Neutrophil (primary cell): ENCODE results near the genes TMEM210, SSNA1, STPG3 and TOR4A.

GRCh38 chr9:137167907-137168879 lies 1.7 kb downstream of the LRRC26 start:
- PRO-cap = no peak

- PRO-cap = no peak
These were observed at the start of gene TMEM210 for GRCh38 chr9:137171917-137172285. TSS of gene TMEM210 (minus strand) at chr9:137172056.

- PRO-cap = bidirectional peak, plus-strand start at chr9:137188788, minus-strand start at chr9:137188558; unidirectional peak, plus-strand start at chr9:137189108
These were observed at the start of gene SSNA1 for GRCh38 chr9:137188384-137189450. TSS of gene SSNA1 (plus strand) at chr9:137188676.

GRCh38 chr9:137190138-137190511 lies 1.6 kb downstream of the SSNA1 start:
- PRO-cap = no peak

DNA sequence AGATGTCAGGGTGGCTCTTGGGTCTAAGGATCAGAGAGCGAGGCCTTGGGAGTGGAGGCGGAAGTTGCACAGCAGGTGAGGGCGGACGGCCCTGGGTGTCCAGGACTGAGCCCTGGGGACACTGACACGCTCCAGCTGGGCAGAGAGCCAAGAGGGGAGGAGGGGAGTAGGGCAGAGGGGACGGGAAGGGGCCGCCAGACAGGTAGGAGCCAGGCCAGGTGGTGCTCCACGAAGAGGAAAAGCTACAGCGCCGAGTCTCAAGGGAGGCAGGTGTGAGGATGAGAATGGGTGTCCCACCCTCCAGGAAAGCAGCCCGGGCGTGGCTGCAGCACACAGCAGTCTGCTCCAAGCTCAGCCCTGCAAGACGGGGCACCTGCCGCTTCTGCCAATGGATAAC lies 5.0 kb downstream of the TPRN start:
- PRO-cap = no peak

DNA sequence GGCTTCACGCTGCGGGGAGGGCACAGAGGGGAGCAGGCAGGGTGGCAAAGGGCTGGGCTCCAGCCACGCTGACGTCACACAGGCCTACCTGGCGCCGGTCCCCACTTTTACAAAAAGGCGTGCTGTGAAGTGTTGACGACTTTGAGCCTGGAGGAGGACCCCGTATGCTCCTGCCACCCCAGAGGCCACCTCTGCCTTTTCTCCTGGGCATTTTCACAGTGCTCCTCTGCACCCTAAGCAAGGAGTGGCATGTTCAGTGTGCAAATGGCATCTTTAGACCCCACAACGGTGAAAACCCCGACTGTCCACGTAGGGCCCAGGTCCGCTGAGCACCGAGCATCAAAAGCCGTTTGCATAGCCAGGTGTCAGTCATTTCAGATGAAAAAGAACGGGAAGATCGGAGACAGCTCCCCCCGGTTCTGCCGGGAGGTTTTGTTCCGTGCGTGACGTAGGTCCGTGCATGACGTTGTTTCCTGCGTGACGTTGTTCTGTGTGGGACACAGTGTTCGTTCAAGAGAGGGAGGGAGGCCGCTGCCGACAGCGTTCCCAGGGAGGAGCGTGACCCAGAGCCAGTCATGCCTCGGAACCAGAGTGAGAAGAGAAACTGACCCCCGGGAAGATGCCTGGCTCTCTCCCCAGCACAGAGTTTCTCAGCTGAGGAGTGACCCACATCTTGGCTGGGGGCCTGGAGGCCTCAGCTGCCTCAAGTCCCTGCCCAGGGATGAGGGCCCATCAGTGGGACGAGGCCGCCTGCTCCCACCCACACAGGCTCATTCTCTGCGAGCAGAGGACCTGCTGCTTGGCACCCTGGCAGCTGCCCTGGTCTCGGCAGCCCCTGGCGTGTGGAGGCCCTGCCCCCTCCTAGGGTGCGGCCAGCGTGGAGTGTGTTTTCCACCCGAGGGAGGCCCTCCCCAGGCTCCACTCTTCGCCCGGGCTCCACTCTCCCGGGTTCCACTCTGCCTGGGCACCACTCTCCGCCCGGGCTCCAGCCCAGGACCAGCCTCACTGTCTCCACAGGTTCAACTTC lies 4.2 kb upstream of the ENSG00000284976 start:
- PRO-cap = no peak

DNA sequence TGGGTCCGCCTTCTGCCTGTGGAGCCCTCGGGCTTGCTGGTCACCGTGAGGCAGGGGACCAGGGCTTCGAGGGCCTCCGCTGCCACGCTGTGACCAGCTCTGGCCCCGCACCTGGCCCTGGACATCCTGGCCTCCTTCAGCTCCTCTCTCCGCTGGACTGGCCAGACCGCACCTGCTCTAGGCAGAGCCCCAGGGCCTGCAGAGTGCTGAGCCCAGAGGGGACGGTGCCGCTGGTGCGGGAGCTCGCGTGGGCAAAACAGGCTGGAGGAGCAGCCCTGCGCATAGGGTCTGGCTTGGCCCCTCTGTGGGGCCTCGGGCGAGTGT lies 828 bp upstream of the RNF208 start:
- PRO-cap = no peak

DNA sequence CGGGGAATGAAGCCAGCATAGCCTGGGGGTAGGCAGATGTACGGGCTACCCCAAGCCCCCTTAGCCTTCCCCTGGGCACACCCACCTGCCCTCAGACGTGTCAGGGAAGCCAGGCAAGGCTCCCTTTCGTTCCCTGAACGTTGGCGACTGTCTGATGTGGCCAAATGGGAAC lies 3.0 kb downstream of the FAM166A start:
- PRO-cap = no peak

GRCh38 chr9:137250931-137251583 lies at the start of gene STPG3:
TSS of gene STPG3 (plus strand) at chr9:137251286.
- PRO-cap = no peak

DNA sequence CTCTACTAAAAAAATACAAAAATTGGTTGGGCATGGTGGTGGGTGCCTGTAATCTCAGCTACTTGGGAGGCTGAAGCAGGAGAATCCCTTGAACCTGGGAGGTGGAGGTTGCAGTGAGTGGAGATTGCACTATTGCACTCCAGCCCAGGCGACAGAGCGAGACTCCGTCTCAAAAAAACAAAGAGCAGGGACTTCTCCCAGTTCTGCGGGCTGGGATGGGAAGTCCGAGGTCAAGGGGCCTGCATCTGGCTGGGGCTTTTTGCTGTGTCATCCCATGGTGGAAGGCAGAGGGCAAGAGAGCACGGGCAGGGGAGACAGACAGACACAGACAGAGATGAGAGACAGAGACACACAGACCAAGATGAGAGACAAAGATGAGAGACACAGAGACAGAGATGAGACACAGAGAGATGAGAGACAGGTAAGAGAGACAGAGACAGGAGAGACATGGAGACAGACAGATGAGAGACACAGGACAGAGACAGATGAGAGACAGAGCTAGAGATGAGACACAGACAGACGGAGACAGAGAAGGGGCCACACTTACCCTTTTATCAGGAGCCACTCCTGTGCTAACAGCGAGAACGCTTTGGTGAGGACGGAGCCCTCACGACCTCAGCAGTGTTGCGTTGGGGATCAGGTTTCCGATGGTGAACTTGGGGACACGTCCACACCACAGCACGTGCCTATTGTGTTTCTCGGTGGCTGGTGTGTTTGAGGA lies 9.0 kb upstream of the TOR4A start:
- PRO-cap = no peak

- PRO-cap = unidirectional peak, plus-strand start at chr9:137277726; unidirectional peak, plus-strand start at chr9:137277864
These were observed at the start of gene TOR4A for GRCh38 chr9:137276848-137277992. TSS of gene TOR4A (plus strand) at chr9:137277726.

- PRO-cap = no peak
These were observed 7.4 kb downstream of the NRARP start for GRCh38 chr9:137294685-137295068.

GRCh38 chr9:137299557-137300472 lies 2.3 kb downstream of the NRARP start:
- PRO-cap = no peak

- PRO-cap = no peak
These were observed 1.2 kb downstream of the NRARP start for GRCh38 chr9:137300473-137301658.

DNA sequence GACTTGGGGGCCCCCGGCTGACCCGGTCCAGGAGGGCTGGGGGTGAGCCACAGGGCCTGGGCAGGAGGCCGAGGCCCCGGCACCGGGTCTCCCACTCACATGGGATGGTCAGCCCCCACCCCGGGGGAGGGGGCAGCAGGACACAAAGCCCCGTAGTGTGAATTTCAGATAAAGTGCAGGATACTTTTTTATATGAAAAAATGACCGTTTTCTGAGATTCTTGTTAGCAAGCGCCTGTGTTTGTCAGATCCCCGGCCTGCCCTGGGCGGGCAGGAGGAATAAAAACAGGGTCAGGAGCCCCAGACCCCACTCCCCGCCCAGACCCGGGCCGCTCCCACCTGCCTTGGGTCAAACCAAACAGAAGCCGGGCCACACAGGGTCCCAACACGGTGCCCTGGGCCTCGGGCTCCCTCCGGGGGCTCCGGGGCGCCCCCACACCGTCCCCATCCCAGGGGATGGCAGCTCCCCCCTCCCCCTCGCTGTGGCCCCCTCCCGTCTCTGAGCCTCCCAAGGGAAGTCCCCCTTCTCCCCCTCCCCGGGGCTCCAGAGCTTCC lies 13.5 kb upstream of the NRARP start:
- PRO-cap = no peak

DNA sequence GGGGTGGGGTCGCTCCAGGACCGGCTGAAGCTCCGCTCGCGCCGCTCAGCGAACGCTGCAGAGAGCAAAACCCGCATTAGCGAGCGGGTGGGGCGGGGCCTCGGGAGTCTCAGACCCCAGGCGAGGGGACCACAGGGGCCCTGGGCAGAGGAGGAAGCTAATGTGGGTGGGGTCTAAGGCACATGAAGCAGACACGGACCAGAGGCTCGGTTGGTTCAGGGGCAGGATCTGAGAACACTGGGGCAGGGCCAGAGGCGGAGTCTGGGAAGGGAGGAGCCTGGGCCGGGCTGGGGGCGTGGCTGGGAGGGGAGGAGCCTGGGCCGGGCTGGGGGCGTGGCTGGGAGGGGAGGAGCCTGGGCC lies 5.4 kb downstream of the NSMF start:
- PRO-cap = no peak

- PRO-cap = no peak
These were observed 2.8 kb upstream of the NSMF start for GRCh38 chr9:137461587-137462604.

DNA sequence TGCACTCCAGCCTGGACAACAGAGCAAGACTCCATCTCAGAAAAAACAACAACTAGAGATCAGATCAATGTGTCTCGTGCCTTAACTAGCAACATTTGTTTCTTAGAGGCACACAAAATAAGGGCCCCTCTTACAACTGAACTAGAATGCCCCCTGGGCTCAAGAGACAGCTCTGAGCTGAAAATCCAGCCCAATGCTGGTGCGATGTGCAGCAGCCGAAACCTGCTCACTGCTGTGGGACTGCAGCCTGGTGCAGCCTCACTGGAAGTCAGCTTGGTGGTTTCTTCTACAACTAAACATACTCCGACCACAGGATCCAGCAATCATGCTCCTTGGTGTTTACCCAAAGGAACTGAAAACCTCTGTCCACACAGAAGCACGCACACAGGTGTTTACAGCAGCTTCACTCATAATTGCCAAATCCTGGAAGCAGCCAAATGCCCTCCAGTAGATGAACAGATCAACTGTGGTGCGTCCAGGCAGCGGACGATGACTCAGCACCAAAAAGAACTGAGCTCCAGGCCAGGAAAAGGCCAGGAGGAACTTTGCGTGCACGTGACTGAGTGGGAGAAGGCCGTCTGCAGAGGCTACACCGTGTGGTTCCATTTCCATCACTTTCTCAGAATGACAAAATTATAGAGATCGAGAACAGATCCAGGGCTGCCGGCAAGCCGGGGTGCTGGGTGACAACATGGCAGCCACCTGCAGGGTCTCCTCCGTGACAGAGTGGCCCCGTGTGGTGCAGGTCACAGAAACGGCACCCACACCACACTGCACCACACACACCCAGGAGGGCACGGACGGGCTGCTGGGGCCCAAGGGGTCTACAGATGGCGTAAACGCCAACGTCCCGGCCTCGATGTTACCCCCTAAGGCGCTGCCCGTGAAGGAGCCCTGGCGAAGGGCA lies 23.0 kb upstream of the NSMF start:
- PRO-cap = no peak

DNA sequence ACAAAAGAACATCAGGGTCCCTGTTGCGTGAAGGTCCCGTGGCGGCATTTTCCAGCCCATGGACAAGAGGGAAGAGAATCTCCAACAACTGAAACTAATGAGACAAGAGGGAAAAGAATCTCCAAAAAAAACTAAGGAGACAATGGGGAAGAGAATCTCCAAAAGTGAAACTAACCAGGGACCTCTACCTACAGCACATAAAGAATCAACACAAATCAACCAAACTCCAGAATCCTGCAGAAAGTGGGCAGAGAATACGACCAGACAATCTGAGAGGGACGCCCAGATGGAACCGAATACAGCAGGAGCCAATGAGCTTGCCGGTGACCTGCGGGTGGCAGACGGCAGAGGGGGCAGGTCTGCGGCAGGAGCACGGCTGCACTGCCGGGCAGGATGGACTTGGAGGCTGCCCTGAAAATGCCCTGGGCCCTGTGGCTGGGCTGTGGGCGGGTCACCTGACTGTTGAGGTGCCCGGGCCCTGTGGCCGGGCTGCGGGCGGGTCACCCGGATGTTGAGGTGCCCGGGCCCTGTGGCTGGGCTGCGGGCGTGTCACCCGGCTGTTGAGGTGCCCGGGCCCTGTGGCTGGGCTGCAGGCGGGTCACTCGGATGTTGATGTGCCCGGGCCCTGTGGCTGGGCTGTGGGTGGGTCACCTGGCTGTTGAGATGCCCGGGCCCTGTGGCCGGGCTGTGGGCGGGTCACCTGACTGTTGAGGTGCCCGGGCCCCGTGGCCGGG lies 36.4 kb downstream of the PNPLA7 start:
- PRO-cap = no peak

GRCh38 chr9:137673829-137674125 lies 55.0 kb downstream of the EHMT1 start:
- PRO-cap = no peak